ENCODE results near the genes SCAP, DHX30 and SPINK8.

DNA sequence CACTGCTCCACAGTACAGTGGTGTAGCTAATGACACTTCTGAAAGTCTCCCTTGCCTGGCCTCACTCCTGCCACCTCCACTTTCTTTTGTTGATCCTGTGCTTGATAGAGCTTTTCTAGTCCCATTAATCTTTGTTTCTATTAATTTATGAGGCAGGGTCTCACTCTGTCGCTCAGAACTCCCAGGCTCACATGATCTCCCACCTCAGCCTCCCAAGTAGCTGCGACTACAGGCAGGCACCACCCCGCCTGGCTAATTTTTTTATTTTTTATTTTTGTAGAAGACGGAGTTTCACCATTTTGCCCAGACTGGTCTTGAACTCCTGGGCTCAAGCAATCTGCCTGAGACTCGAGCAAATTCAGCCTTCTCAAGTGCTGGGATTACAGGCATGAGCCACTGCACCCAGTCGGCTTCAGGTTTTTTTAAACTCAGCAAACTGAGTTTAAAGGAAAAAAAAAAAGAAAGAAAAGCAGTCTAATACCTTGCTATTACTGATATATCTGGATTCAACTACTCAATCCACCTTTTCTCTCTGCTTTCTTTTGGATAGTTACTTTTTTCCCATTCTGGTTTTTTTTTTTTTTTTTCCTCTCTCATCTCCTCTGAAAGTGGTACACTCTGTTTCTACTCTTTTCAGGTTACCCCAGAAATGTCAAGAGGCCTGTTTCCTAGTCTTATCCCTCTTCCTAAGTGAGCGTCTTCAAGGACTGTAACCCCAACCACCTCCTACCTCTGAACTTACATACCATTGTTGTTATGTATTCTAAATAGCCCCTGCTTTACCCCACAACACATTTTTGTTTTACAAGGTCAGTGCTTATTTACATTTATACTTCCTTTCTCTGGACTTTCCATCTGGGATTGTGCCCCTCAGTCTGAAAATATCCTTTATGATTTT lies 38.4 kb downstream of the PTH1R start:
- PRO-cap = no peak
- RAMPAGE, long total RNA, 4 experiments = no peak in any of the 4 experiments

DNA sequence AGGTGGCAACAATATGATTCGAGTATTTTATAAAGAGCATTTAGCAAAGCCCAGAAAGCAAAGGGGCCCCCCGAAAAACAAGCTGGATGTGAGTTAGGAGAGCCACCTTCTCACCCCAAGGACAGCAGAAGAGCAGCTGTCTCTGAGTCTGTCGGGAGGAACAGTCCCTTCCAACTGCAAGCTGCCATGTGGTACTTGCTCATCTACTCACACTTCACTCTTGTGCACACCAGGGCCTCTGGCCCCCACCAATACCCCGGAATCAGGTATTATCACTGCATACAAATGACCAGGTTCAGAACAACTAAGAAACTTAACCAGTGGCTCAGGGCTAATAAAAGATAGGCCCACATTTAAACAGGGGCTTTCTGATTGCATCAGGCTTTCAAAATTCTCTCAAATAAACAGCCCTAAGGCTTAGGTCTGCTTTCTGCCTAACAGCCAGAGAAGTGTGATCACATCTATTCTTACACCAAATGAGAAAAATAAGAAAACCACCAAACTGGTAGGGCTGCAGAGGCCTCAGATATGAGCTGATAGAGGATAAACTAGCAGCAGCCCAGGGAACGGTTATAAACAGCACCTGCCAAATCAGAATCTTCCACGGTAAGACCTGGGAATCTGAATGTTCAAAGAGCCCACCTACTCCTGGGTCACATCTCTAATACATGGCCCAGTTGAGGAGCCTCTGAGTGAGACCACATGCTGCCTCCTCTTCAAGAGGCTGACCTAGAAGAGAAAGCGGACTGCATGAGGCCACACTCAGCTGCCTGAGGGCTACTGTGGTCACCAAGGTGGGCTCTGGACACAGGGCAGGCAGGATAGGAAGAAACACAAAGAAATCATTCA lies 20.6 kb downstream of the CCDC12 start:
- PRO-cap = no peak
- RAMPAGE, long total RNA, 4 experiments = no peak in any of the 4 experiments

GRCh38 chr3:46968333-46969184 lies 8.0 kb downstream of the CCDC12 start:
- PRO-cap = no peak
- RAMPAGE, long total RNA, 4 experiments = start-site peak on the minus strand in 1 of 4 experiments, at chr3:46968301-46968533 at its widest, 5 reads per replicate

DNA sequence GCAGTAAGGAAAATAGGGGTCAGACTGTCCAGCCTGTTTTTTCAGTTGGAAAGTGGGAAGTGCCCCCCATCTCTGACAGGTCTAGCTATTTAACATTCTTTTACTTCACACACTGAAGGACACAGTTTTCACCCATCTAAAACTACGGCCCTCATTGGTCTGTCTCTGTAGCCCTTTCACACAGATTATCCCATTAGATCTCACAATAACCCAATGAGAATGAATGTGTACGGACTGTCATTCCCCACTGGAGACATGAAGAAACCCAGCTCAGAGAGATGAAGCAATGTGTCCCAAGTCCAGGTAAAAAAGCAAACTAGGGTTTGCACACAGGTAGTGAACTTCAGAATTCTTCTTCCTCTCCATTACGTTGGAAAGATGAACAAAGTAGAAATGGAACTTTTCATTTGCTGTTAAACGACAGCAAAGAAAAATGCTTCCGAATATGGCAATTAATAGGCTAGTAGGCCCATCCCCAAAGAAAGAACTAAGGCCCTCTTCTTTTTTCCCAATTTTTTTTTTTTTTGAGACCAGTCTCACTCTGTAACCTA lies 1.8 kb downstream of the CCDC12 start:
- PRO-cap = no peak
- RAMPAGE, long total RNA, 4 experiments = no peak in any of the 4 experiments

- PRO-cap = no peak
- RAMPAGE, long total RNA, 4 experiments = no peak in any of the 4 experiments
Observed at GRCh38 chr3:46987668-46988536, 8.4 kb downstream of the NBEAL2 start.

DNA sequence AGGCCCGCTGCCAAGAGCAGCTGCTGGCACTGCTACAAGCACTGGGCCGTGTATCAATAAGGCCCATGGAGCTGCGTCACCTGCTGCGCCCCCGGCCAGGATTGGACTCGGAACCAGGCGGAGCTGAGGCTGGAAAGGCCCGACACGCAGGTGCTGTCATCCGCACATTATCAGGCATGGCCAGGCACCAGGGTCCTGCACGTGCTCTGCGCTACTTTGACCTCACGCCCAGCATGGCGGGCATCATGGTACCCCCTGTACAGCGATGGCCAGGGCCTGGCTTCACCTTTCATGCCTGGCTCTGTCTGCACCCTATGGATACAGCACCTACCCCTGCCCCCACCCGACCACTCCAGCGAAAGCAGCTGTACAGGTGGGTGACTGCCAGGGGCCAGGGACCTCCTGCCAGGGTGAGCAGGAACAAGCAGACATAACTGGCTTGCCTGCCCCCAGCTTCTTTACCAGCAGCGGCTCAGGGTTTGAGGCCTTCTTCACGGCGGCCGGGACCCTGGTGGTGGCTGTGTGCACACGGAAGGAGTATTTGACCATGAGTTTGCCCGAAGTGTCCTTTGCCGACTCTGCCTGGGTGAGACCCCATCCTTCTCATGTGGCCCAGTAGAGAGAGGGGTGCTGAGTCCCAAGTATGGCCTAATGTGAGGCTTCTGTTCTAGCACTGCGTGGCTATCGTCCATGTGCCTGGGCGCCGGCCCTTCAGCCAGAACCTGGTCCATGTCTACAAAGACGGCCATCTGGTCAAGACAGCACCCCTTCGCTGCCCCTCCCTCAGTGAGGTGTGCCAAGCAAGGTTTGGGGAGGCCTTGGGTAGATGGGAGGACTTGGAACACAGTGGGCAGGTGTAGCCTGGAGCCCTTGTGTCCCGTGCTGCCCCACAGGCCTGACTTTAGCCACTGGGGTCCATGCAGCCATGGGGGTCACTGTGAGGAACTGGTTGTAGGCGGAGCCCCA lies 16.1 kb downstream of the NBEAL2 start:
- PRO-cap = no peak
- RAMPAGE, long total RNA, 4 experiments = no peak in any of the 4 experiments

DNA sequence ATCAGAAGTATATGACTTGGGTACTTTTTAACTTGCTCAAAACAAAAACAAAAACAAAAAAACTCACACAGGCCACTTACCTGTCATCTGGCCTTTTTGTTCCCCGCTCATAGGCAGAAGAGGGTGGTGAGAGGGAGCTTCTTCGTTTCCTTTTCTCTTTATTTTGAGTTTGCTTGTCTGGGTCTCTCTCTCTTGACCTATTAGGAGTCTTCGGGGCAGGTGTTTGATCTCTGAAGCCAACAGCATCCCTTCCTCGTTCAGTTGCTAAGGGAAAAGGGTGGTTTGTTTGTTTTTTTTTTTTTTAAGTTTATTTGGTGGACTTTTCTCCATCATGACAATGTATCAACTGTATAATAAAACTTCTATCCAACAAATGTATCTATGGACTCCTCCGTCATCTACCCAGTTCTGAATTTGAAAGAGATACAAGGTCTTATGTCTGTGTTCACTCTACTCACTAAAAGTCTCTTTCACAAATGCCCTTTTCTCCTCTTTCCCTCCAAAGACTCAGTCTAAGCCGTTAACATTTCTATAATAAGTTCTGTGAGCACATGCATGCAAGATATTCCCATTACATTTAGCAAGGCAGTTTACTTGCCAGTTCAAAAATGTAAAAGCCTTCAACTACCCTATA lies 82.7 kb downstream of the NBEAL2 start:
- PRO-cap = no peak
- RAMPAGE, long total RNA, 4 experiments = start-site peak on the minus strand in 2 of 4 experiments, centred at positions 248 to 264 of the sequence, 10 to 25 reads per replicate

DNA sequence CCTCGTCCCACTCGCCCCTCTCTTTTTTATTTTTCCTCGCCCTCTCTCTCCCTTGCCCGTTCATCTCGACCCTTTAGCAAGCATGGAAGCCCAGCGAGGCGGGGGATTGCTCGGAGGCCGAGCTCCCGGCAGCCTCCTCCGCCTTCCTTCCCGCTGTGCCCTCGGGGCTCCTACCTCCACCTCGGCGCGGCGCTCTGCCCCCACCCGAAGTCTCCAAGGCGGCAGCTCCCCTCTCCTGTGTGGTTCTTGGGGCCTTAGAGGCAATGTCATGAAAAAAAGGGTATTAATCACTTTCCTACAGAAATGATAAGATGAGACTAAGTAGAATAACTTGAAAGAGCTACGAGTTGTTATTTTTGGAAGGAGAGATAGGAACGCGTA lies 703 bp upstream of the SETD2 start:
- PRO-cap = bidirectional peak, plus-strand start at position 207 of the sequence, minus-strand start at position 212 of the sequence
- RAMPAGE, long total RNA, 4 experiments = no peak in any of the 4 experiments

- PRO-cap = bidirectional peak, plus-strand start at chr3:47476080, minus-strand start at chr3:47475898
- RAMPAGE, long total RNA, 4 experiments = start-site peak on the minus strand in 4 of 4 experiments, at chr3:47475814-47475871 at its widest, 32 to 948 reads per replicate
Observed at GRCh38 chr3:47475650-47476356, at the start of gene SCAP. TSS of gene SCAP (minus strand) at chr3:47475941.

GRCh38 chr3:47562275-47562708 lies 16.4 kb downstream of the CSPG5 start:
- PRO-cap = no peak
- RAMPAGE, long total RNA, 4 experiments = no peak in any of the 4 experiments

- PRO-cap = no peak
- RAMPAGE, long total RNA, 4 experiments = start-site peak on the minus strand in 2 of 4 experiments, at chr3:47662335-47662404 at its widest, 21 to 24 reads per replicate
Observed at GRCh38 chr3:47662234-47662710, 83.6 kb upstream of the CSPG5 start.

DNA sequence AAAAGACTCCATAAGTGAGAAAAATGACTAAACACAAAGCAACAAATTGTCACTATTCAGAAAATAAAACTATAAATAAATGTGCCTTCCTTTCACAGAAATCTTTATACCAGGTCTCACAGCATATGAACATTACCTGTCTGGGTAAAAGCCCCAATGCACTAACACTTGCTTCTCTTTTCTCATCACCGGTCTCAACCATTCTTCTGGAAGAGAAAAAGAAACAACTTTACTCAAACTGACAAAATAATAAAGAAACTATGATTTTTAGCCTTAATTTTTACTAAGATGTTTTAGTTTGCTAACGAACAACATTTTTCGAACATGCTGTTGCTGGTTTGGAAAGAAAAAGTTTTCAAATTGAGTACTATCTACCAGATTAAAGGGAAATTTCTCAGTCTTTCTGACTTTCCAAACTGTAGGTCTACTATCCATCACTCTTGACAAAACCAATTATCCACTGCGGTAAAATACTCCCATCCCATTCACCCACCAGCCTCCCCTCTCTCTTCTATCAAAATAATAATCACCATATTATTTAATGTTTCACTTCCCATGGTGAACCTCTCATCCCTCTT lies 61.1 kb downstream of the SMARCC1 start:
- PRO-cap = no peak
- RAMPAGE, long total RNA, 4 experiments = start-site peak on the minus strand in 1 of 4 experiments, centred at position 173 of the sequence, 8 reads per replicate

- PRO-cap = bidirectional peak, plus-strand start at chr3:47803140, minus-strand start at chr3:47803071
- RAMPAGE, long total RNA, 4 experiments = start-site peak on the plus strand in 3 of 4 experiments, at chr3:47803163-47803192 at its widest, 32 to 106 reads per replicate
Observed at GRCh38 chr3:47802578-47803206, at the start of gene DHX30. TSS of gene DHX30 (plus strand) at chr3:47803138.

- PRO-cap = no peak
- RAMPAGE, long total RNA, 4 experiments = no peak in any of the 4 experiments
Observed at GRCh38 chr3:48013741-48014089, 2.5 kb downstream of the MAP4 start.

DNA sequence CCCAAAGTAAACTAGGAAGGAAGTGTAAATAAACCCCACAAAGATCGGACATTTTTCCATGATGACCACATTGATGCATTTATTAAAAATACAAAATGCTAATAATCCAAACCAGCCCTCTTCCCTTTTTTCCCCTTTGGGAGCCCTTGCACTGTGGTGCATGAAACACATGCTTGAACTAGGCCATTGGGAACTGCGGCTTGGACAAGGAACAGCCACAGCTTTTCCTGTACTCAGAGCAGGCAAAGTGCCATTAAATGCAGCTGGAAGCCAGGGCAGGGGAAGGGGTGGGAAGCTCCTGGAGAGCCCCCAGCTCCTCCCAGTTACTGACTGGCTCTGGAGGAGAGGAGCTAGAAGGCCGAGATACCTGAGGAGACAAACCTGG lies 36.9 kb downstream of the CDC25A start:
- PRO-cap = no peak
- RAMPAGE, long total RNA, 4 experiments = no peak in any of the 4 experiments

- PRO-cap = no peak
- RAMPAGE, long total RNA, 4 experiments = no peak in any of the 4 experiments
Observed at GRCh38 chr3:48215294-48216409, 7.6 kb upstream of the CAMP start.

DNA sequence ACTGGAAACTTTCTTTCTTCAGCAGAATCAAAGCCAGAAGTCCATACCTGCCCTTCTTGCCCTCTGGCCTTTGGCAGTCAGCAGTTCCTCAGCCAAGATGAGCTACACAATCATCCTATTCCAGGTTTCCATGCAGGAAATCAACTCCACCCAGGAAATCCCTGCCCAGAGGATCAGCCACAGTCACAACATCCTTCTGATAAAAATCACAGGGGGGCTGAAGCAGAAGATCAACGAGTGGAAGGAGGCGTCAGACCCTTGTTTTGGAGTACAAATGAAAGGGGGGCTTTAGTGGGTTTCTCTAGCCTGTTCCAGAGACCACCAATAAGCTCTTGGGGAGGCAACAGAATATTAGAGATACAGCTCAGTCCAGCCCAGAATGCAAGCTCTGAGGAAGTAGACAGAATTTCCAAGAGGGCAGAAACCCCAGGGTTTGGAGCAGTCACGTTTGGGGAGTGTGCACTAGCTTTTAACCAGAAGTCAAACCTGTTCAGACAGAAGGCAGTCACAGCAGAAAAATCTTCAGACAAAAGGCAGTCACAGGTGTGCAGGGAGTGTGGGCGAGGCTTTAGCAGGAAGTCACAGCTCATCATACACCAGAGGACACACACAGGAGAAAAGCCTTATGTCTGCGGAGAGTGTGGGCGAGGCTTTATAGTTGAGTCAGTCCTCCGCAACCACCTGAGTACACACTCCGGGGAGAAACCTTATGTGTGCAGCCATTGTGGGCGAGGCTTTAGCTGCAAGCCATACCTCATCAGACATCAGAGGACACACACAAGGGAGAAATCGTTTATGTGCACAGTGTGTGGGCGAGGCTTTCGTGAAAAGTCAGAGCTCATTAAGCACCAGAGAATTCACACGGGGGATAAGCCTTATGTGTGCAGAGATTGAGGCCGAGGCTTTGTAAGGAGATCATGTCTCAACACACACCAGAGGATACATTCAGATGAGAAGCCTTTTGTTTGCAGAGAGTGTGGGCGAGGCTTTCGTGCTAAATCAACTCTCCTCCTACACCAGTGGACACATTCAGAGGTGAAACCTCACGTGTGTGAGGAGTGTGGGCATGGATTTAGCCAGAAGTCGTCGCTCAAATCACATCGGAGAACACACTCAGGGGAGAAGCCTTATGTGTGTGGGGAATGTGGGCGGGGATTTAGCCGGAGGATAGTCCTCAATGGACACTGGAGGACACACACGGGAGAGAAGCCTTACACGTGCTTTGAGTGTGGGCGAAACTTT lies 27.4 kb downstream of the ZNF589 start:
- PRO-cap = bidirectional peak, plus-strand start at position 780 of the sequence, minus-strand start at position 488 of the sequence
- RAMPAGE, long total RNA, 4 experiments = start-site peak on the plus strand in 2 of 4 experiments, centred at positions 601 to 894 of the sequence, 9 to 15 reads per replicate

DNA sequence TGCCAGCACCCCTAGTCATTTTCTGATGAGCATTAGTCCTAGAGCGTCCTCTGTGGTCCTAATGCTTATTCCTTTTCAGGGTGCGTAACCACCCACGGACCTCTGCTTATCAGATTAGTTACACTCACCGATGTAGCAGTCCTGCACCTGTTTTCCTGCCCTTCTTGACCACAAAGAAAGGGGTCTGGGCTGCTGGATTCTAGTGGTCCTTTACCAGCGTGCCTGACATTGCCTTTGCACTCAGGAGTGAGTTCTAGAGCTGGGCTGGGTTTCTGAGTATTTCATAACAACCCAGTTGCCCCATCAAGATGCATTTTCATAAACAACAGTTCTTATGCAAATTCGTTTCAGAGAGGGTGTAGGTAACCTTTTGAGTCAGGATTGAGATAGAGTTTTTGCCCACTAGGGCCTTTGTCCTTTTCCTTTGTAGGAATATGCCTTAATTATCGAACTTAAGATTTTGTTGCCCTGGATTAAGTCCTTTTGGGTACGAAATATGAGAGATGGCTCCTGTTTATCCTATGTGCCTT lies at the start of gene SPINK8:
Gene SPINK8 (minus strand): TSS at position 255 of the 530 bp plus-strand sequence.
- PRO-cap = no peak
- RAMPAGE, long total RNA, 4 experiments = no peak in any of the 4 experiments

DNA sequence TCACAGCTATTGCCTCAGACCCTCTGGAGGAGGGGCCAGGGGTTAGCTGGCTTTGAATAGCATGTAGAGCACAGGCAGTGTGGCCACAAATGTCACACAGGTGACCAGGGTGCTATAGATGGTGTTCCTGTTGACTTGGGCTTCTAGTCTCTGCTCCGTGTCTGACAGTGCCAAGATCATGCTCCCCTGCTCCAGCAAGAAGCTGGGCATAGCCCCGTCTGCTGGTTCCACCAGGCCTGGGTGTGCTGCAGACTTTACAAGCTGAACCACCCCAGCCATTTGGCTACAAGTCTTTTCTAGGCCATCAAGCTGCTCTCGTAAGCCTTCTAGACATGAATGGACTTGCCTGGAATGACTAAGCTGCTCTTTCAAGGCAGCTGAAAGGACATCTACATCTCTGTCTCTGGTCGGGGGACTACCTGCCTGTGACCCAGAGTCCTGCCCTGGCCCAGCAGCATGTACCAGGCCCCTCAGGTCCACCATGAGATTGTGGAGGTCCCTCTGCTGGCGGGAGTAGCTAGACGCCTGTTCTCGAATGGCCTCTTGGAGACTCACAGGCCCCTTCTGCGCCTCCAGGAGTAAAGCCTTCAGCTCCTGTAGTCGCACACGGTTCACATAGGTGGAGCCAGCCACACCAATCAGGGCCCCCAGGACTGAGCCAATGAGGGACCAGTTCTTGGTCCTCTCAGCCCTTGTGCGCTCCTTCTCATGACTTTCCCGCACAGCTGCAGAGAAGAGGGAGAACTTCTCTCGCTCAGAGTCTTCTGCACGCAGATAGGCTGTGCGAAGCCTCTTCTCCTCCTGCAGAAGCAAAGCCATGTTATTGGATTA lies 2.7 kb upstream of the PLXNB1 start:
- PRO-cap = no peak
- RAMPAGE, long total RNA, 4 experiments = no peak in any of the 4 experiments

DNA sequence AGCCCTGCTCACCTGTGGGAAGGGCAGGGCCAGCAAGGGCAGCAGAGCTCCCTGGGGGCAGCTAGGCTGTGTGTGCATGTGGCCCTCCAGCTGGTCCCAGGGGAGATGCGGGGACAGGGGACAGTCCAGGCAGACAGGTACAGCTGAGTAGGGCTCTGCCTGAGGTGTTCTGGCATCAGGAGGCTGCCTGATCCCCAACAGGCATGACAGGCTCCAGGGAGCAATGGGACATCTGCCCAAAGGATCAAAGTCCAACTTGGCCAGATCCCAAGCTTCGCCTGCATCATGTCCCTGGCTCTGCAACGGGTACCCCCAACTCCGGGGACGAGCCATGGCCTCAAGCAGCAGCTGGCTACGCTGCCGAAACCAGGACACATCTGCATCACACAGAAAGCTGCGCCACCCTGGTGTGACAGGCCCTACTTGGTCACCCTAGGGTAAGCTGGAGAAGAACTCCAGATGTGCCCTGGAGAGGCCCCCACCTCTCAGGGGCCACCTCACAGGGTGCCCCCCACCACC lies 2.3 kb downstream of the TREX1 start:
- PRO-cap = no peak
- RAMPAGE, long total RNA, 4 experiments = no peak in any of the 4 experiments

Measured in transverse colon (tissue), 4 donors.